Spinal cord (tissue), 3 donors: Measurements from ENCODE around the genes NAP1L4 and OSBPL5.

DNA sequence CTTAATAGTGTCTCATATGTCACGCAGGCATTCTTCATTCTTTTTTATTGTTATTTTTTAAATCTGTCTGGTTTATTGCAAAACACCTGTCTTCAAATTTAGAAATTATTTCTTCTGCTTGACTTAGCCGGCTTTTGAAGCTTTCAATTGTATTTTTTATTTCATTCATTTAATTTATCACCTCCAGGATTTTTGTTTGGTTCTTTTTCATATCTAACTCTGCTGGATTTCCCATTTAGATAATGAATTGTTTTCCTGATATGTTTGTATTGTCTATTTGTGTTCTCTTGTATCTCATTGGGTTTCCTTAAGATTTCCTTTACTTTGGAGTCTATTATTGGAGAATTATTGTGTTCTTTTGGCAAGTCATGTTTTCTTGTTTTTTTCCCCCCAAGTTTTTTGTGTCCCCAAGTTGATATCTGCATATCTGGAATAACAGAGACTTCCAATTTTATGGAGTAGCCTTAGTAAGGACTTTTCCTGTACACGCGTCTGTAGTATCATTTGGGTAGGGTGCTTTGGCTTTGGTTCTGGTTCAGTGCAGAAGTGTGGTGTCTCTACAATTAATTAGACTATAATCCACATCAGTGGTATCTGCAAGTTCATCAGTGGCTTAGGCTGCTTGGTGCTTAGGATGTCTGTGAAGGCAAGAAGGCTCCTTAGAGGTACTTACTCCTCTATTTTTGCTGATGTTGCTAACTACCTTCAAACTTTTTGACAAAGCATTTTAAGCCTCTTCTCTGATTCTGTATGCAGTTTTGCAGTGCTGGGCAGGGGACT lies 205.3 kb downstream of the KCNQ1 start:
- PRO-cap: no peak
- RAMPAGE, long total RNA: no peak

GRCh38 chr11:2658930-2659681 lies 214.3 kb downstream of the KCNQ1 start:
- PRO-cap: no peak
- RAMPAGE, long total RNA: no peak

GRCh38 chr11:2668769-2669291 lies 216.7 kb downstream of the CDKN1C start:
- PRO-cap: no peak
- RAMPAGE, long total RNA: no peak

GRCh38 chr11:2724887-2725412 lies 160.6 kb downstream of the CDKN1C start:
- PRO-cap: no peak
- RAMPAGE, long total RNA: no peak

- PRO-cap: no peak
- RAMPAGE, long total RNA: no peak
These were observed 11.3 kb downstream of the SLC22A18 start for GRCh38 chr11:2913071-2914031.

DNA sequence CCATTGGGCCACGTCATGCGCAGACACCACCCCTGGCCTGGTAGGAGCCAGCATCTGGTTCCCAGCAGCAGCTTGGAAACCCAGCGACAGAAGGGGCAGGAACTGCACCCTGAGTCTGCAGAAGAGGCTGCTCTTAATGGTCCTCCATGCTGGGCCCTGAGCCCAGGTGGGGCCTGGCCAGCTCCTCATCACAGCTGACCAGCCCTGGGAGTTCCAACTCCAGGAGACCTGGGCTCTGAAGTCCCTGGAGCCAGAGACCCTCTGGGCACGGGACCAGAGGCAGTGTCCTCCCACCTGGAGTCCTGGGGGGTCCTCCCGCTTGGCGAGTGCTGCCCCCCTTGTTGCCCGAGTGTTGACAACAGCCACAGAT lies 5.5 kb downstream of the PHLDA2 start:
- PRO-cap: no peak
- RAMPAGE, long total RNA: no peak

DNA sequence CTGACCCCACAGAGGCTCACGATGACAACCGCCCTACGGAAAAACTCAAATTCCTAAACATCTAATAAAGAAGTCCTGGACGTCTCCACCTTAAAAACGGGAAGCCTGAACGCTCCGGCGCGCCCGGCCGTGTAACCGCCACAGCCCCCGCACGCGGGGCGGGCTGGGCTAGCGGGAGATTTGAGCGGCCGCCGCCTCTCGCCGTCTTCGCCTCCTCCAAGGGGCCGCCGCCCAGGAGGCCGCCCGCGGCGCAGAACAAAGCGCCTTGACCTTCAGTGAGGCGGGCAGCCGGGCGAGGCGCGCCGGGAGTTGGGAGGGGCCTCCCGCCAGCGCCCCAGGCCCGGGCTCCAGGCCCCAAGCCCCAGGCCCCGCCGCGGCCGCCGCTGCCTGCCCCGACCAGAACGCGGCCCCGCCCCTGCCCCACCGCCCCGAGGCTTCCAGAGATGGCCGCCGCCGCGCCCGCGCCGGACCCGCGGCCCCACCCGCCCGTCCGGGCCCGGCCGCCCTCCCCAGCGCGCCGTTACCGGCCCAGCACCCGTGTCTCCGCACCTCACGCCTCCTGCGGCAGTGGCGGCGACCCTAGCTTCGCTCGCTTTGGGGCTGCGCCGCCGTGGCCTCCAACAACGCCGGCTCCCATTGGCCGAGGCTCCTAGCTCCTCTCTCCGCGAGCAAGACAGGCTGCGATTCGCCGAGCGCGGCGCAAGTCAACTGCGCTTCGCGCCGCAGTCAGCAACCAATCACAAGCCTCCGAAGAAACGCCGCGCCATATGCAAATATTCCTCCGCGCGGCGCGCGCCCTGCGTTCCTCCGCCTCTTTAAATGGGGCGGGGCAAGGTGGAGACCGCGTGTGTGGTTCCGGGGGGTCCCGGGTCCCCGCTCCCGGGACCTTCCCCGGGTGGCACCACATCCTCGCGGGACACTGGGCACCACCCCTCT lies at the start of gene NAP1L4:
NAP1L4 (minus strand) TSS at position 625 of the 936 bp plus-strand sequence.
- PRO-cap: no peak
- RAMPAGE, long total RNA: start-site peak on the minus strand centred at position 588 of the sequence, 69 bp wide, 4,874 and 6,701 reads in 2 replicates

GRCh38 chr11:3042144-3043019 lies 14.8 kb downstream of the CARS1 start:
- PRO-cap: no peak
- RAMPAGE, long total RNA: no peak

DNA sequence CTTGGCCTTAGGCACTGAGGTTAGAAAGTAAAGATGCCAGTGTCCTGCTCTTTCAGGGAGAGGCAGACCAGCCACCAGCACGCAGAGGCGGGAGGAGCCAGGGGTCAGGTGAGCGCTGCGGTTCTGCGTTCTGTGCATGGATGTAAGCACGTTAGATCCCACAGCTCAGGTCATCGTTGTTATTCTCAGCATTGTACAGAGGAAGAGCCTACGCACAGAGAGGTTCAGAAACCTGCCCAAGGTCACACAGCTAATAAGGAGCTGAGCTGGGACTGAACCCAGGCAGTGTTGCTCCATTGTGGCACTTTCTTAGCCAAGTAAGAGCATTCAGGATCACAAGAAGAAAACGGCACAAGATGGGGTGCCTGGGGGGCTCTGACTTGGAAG lies 41.2 kb downstream of the OSBPL5 start:
- PRO-cap: no peak
- RAMPAGE, long total RNA: no peak

- PRO-cap: no peak
- RAMPAGE, long total RNA: no peak
These were observed 10.9 kb downstream of the OSBPL5 start for GRCh38 chr11:3154115-3154673.

DNA sequence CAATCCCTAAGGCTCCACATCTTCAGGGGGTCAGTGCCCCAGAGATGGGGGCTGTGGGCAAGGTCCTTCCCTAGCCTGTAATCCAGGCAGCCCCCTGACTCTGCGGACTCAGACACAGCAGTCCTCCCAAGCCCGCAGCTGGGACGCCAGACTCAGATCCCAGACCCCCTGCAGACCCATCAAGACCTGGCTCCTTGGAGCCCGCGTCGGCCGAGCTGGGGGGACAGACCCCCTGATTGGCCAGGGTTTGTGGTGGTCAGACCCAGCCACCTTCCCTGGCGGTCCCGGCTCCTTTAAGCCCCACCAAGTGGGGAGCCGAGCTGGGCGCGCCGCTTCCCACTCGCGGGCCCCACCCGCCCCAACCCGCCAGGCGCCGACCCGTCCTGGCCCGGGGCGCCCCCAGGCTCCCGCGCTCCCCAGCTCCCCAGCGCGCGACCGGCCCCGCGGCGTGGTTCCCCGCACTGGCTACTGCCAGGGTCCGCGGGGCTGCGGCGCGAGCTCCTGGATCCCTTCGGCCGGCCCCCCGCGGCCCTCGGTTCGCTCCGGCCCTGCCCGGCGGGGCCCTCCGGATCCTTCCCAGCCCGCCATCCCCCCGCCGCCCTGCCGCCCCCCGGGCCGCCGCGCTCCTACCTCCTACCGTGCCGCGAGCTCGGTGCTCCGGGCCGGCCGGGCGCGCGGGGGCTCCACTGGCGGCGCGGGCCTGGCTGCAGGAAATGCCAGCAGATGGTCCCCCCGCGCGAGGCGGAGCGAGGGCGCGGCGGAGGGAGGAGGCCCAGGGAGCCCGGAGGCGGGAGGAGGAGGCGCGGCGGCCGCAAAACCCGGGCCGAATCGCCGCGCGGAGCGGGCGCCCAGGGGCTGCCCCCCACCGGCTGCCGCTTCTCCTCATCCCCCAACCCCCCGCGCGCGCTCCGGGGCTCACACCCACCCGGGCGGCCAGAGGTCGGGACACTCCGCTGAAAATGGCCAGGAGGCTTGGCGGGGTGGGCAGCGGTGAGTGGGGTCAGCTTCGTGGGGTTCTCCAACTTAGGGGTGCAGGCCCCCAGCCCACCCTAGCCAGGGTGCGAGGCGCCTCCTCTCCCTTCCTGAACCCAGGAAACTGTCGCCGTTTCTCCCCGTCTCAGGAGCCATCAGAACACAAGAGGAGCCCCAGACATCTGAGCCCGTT lies at the start of gene OSBPL5:
OSBPL5 (minus strand) TSS at position 725 of the 1,165 bp plus-strand sequence.
- PRO-cap: no peak
- RAMPAGE, long total RNA: no peak

GRCh38 chr11:3169003-3170116 lies 4.2 kb upstream of the OSBPL5 start:
- PRO-cap: no peak
- RAMPAGE, long total RNA: no peak

DNA sequence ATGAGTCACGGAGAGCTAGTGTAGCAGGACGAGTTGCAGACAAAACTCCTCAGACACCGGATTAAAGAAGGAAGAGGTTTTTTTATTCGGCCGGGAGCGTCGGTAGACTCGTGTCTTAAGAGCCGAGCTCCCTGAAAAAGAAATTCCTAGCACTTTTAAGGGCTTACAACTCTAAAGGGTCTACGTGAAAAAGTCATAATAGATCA lies 94.5 kb upstream of the ZNF195 start:
- PRO-cap: no peak
- RAMPAGE, long total RNA: no peak

- PRO-cap: no peak
- RAMPAGE, long total RNA: no peak
These were observed 127.2 kb downstream of the ART5 start for GRCh38 chr11:3514337-3515219.

- PRO-cap: no peak
- RAMPAGE, long total RNA: no peak
These were observed 25.7 kb downstream of the NUP98 start for GRCh38 chr11:3771574-3772046.

- PRO-cap: no peak
- RAMPAGE, long total RNA: no peak
These were observed 2.5 kb downstream of the PGAP2 start for GRCh38 chr11:3810929-3811264.

DNA sequence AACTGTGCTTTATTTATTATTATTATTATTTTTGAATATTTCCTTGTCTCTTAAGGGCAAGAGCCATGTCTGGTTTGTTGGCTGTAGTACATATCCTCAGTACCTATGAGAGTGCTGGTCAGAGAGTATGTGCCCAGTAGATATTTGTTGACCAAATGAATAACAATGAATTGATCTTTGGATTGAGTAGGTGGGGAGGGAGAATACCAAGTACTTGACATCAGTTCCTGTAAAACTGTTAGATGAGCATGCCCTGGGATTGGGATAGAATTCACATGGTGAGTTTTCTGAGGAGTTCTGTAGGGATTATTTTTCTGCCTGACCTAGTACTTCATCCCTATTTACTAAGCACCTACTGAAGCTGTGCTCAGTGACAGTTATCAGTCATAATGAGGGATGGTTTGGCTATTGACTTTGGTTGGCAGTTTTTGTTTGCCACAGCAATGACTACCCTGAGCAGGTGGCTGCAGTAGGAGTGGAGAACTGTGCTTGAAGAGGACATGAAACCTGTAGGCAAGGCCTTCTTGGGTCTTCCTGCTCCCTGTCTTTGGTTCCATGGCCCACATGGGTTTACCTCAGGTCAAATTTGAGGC lies 11.5 kb downstream of the STIM1 start:
- PRO-cap: no peak
- RAMPAGE, long total RNA: no peak

- PRO-cap: no peak
- RAMPAGE, long total RNA: no peak
These were observed 50.1 kb downstream of the STIM1 start for GRCh38 chr11:3905412-3906162.

- PRO-cap: no peak
- RAMPAGE, long total RNA: no peak
These were observed 4.3 kb upstream of the RRM1 start for GRCh38 chr11:4090203-4090840.

- PRO-cap: no peak
- RAMPAGE, long total RNA: no peak
These were observed 1.0 kb downstream of the TRIM68 start for GRCh38 chr11:4606862-4607539.